ENCODE measurements around the genes ZNF337, HM13 and ASXL1.

GRCh38 chr20:25695630-25696417 is 829 bp downstream of the ZNF337 start:
- PRO-cap, 6 experiments = peak in 2 of 6 experiments; most common plus-strand start chr20:25696105 (in 2)
- RAMPAGE, long total RNA, 2 experiments = no peak in any of the 2 experiments
- RRBS = 0% methylated on average over 4 of the region's 32 CpGs

GRCh38 chr20:25696418-25697255 is at the start of gene ZNF337:
TSS of gene ZNF337 (minus strand) at chr20:25696853.
- PRO-cap, 6 experiments = peak in 6 of 6 experiments; most common plus-strand start chr20:25696623 (in 6); most common minus-strand start chr20:25696537 (in 4)
- RAMPAGE, long total RNA, 2 experiments = start-site peak on the plus strand in 2 of 2 experiments, at chr20:25697029-25697095 at its widest, 7 to 21 reads per replicate
- RRBS = 1% methylated on average over 54 of the region's 80 CpGs

DNA sequence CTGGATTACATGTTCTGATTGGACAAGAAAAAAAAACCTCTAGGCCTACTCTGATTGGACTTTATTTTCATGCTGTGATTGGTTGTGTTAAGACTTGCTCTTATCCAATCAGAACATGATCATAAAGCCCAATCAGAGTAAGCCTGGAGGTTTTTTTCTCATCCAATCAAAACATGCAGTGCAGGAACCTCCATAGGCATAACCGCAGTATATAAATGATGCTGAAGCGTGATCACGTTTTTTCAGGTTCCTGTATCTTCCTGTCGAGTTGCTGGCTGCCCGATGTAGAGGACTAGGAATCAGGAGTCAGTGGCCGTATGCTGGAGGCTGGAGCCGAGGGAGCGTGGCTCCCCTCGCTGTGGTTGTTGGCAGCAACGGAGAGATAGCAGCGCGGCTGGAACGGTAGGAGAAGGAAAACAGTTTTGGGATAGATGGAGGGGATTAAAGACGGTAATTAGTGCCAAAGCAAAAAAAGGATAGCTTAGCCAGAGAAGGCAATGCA is 439.2 kb upstream of the ZNF337 start:
- PRO-cap, 6 experiments = no peak in any of the 6 experiments
- RAMPAGE, long total RNA, 2 experiments = no peak in any of the 2 experiments
- RRBS = no CpG with 5 or more reads among the region's 14 CpGs

GRCh38 chr20:29489132-29489459 is 1768.4 kb upstream of the DEFB115 start:
- PRO-cap, 6 experiments = no peak in any of the 6 experiments
- RAMPAGE, long total RNA, 2 experiments = no peak in any of the 2 experiments
- RRBS = no CpG with 5 or more reads among the region's 1 CpG

- PRO-cap, 6 experiments = no peak in any of the 6 experiments
- RAMPAGE, long total RNA, 2 experiments = no peak in any of the 2 experiments
- RRBS = no CpG with 5 or more reads among the region's 21 CpGs
These were observed 757.4 kb upstream of the DEFB115 start for GRCh38 chr20:30500034-30500510.

DNA sequence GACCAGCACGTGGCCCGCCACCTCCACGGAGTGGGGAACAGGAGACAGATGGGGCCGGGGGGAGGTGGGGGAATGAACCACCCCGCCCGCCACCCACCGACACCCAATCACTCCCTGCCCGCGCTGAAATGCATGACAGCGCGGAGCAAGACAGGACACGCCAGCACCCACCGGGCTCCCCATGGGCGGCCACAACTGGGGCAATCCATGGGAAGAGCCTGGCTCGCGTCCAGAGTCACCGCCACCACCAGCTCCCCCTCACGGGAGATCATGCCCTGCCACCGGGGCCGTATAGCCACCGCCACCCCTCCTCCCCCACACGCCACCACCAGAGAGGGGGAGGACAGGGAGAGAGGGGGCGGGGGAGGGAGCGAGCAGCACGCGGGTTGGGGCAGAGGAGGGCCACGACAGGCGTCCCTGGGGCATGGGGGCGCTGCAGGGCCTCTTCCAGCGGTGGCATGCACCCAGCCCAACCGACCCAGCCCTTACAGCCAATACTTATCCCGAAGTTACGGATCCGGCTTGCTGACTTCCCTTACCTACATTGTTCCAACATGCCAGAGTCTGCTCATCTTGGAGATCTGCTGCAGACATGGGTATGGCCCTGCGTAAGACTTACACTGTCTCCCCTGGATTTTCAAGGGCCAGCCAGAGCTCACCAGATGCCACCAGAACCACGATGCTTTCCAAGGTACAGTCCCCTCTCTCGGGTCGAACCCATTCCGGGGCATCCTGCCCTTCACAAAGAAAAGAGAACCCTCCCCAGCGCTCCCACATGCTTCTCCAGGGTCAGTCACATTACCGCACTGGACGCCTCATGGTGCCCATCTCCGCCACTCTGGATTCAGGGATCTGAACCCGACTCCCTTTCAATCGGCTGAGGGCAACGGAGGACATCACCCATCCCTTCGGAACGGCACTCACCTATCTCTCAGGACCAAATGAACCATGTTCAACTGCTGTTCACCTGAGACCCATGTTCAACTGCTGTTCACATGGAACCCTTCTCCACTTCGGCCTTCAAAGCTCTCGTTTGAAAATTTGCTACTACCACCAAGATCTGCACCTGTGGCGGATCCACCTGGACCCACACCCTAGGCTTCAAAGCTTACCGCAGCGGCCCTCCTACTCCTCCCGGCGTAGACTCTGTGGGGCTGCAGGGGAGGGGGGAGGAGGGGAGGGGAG is 744.0 kb upstream of the DEFB115 start:
- PRO-cap, 6 experiments = peak in 4 of 6 experiments; most common minus-strand start position 546 of the sequence (in 3)
- RAMPAGE, long total RNA, 2 experiments = no peak in any of the 2 experiments
- RRBS = no CpG with 5 or more reads among the region's 55 CpGs

GRCh38 chr20:31514176-31515406 is at the start of gene HM13:
TSS of gene HM13 (plus strand) at chr20:31514442.
- PRO-cap, 6 experiments = peak in 6 of 6 experiments; most common plus-strand start chr20:31514514 (in 4); most common minus-strand start chr20:31514342 (in 3)
- RAMPAGE, long total RNA, 2 experiments = start-site peak on the plus strand in 2 of 2 experiments, at chr20:31514457-31514479 at its widest, 100 to 132 reads per replicate
- RRBS = 1% methylated on average over 22 of the region's 88 CpGs

DNA sequence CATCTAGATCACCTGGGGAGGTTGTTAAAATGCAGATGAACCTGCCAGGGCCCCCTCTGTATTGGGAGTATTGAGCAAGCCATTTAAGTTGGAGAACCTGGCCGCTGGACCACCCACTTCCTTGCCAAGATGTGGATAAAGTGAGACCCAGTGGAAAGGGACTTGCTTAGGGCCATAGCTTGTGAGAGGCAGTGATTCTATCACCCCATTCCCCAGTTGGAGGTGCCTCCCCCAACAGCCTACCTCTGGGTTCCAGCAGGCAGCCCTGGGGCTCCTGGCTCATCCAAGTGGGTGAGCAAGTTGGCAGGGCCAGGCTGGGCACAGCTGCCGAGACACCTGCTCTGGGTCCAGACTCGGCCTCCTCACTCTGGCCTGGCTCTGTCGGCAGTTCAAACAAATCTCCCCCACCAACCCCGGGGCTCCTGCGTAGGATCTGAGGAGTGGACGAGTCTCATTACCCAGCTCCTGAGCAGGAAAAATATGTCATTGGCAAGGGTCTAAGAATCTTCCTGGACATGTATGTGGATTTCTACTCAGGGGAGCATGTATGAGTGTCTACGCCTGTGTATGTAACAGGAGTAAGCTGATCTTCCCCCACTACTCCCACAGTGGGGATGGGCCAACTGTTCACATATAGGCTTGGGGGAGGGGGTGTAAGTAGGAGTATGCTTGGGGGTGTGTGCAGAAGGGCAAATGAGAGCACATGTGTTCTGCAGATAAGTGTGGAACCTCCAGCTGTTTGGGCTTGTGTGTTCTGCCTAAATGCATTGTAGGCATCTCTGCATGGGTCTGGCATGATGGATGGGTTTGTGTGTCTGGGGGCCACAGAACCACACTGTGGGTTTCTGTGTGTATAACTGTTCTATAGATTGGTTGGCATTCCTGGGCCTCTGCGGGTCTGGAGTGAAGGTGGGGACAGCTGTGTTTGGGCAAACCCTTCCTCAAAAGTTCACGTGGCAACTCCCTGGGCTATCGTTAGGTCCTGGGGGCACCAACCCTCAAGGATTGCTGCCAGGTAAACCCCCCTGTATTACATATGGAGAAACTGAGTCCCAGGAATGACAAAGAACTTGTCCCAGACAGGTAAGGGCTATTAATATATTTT is 2.0 kb downstream of the ID1 start:
- PRO-cap, 6 experiments = peak in 5 of 6 experiments; most common plus-strand start position 207 of the sequence (in 2); most common minus-strand start position 605 of the sequence (in 2)
- RAMPAGE, long total RNA, 2 experiments = no peak in any of the 2 experiments
- RRBS = no CpG with 5 or more reads among the region's 11 CpGs

GRCh38 chr20:31662214-31662738 is 24.6 kb downstream of the COX4I2 start:
- PRO-cap, 6 experiments = peak in 2 of 6 experiments; most common plus-strand start chr20:31662359 (in 1); most common minus-strand start chr20:31662260 (in 1)
- RAMPAGE, long total RNA, 2 experiments = no peak in any of the 2 experiments
- RRBS = no CpG with 5 or more reads among the region's 5 CpGs

DNA sequence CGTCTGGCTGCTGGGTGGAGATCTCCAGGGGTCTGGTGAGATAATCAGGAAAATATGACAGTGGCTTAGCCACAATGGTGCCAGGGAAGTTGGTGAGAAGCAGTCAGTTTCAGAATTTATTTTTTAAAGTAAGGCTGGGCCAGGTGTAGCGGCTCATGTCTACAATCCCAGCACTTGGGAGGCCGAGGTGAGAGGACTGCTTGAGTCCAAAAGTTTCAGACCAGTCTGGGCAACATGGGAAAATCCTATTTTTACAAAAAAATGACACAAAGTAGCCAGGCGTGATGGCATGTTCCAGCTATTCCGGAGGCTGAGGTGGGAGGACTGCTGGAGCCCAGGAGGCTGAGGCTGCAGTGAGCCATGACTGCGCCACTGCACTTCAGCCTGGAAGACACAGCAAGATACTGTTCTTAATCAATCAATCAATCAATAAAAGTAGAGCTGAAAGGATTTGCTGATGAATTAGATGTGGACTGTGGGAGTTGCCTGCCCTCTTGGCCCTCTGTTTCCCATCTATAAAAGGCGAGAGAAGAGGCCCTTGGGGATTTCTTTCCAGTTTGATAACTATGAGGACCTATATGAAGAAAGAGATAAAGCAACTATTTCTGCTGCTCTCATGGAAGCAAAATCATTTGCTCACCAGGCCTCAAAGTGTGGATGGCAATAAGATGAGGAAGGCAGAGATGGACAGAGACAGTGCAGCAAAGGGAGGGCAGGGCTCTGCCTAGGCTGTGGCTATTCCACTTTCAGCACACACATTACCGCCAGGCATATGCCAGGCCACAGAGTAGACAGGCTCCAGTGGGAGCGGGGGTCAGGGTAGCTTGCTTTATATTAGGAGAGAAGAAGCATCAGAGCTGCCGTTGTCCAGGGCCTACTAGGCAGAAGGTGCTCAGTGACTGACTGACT is 41.2 kb downstream of the BCL2L1 start:
- PRO-cap, 6 experiments = no peak in any of the 6 experiments
- RAMPAGE, long total RNA, 2 experiments = no peak in any of the 2 experiments
- RRBS = no CpG with 5 or more reads among the region's 10 CpGs

DNA sequence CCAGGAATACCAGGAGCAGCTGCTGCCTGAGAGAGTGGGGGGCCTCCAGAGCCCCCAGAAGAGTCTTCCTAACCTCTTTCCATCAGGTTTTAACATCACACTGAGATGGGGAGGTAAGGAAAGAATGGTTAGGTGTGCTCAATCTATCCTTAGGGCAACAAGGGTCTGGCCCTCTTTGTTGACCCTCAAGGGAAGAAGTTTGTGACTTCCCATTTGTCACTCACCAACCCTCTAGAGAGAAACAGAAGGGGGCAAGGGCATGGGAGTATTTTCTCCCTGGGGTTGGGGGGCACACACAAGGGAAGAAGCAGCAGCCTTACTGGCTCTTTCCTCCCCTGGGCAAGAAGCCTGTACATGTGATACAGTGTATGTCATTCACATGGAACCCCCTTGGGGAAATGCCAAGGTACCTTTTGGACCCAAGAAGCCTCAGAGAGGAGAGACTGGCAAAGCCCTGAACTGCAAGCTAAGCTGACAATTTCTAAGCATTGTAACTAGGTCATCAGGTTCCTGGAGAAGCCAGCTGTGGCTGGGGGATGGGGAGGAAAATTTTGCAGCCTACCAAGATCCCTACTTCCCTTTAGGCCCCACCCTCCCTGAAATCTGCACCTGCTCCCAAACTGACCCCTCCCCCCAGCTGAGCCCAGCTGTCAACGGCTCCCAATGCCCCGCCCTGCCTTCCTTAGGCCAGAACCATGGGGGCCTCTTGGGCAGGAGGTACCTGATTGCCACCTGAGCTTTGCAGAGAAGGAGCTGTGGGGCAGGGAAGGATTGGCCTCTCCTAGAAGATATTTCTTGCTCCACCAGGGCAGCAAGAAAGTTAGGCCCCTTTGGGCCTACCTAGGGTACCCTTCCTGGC is 14.5 kb downstream of the BCL2L1 start:
- PRO-cap, 6 experiments = peak in 1 of 6 experiments; most common minus-strand start position 473 of the sequence (in 1)
- RAMPAGE, long total RNA, 2 experiments = no peak in any of the 2 experiments
- RRBS = no CpG with 5 or more reads among the region's 2 CpGs

DNA sequence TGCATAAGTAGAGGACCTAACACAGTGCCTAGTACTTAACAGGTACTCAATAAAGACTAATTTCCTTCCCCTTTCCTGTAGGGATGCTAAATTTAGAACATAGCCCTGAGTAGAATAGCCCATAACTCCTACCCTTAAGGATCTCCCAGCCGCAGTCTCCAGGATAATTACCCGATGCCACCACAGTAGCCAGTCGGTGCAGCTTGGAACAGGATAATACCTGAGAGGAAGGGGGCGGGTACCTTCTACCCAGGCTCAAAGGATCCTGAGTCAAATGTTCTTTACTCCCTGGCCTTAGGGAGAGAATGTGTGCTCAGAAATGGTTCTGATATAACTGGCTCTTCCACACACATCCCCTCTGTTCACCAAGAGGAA is 3.5 kb downstream of the BCL2L1 start:
- PRO-cap, 6 experiments = peak in 2 of 6 experiments; most common plus-strand start position 152 of the sequence (in 2); most common minus-strand start position 9 of the sequence (in 1)
- RAMPAGE, long total RNA, 2 experiments = no peak in any of the 2 experiments
- RRBS = no CpG with 5 or more reads among the region's 4 CpGs

GRCh38 chr20:31967366-31967751 is 592 bp upstream of the XKR7 start:
- PRO-cap, 6 experiments = no peak in any of the 6 experiments
- RAMPAGE, long total RNA, 2 experiments = no peak in any of the 2 experiments
- RRBS = no CpG with 5 or more reads among the region's 6 CpGs

GRCh38 chr20:32052549-32053429 is 747 bp downstream of the HCK start:
- PRO-cap, 6 experiments = peak in 4 of 6 experiments; most common plus-strand start chr20:32053042 (in 1); most common minus-strand start chr20:32052782 (in 4)
- RAMPAGE, long total RNA, 2 experiments = no peak in any of the 2 experiments
- RRBS = 3% methylated on average over 12 of the region's 42 CpGs

- PRO-cap, 6 experiments = no peak in any of the 6 experiments
- RAMPAGE, long total RNA, 2 experiments = no peak in any of the 2 experiments
- RRBS = no CpG with 5 or more reads among the region's 2 CpGs
These were observed 1.8 kb downstream of the TM9SF4 start for GRCh38 chr20:32111299-32111755.

- PRO-cap, 6 experiments = no peak in any of the 6 experiments
- RAMPAGE, long total RNA, 2 experiments = no peak in any of the 2 experiments
- RRBS = 38% methylated on average over 1 of the region's 9 CpGs
These were observed 14.1 kb downstream of the PLAGL2 start for GRCh38 chr20:32193176-32194030.

GRCh38 chr20:32357923-32358375 is at the start of gene ASXL1:
TSS of gene ASXL1 (plus strand) at chr20:32358331.
- PRO-cap, 6 experiments = peak in 6 of 6 experiments; most common plus-strand start chr20:32358356 (in 6); most common minus-strand start chr20:32358159 (in 3)
- RAMPAGE, long total RNA, 2 experiments = no peak in any of the 2 experiments
- RRBS = under 1% methylated on average over 6 of the region's 37 CpGs

DNA sequence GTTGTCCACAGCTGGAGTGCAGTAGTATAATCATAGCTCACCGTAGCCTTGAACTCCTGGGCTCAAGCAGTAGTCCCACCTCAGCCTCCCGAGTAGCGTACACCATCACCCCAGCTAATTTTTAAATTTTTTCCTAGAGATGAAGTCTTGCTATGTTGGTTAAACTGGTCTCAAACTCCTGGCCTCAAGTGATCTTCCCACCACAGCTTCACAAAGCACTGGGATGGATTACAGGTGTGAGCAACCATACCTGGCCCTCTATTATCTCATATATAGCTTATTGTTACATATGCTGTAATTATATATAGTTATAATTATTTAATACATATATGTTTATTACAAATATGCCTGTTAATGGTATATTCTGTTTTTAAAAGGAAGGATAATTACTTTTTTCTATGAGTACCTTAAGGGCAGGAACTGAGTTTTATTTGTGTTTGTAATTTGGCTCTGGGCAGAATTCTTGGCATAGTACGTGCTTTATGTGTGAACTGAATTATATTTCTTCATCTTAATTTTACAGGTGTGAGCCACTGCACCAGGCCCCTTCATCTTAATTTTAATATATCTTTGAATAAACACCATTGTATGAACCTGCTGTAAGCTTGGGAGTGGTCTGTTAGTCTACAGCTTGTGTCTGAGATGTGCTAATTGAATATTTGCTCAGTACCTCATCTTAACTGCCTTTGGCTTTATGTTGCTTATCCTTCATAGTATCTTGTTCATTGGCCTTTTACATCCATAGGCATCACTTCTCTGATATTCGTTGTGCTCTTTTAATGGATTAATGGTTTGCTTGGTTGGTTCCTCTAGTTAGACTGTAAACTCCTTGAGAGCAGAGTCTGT is 13.7 kb downstream of the ASXL1 start:
- PRO-cap, 6 experiments = no peak in any of the 6 experiments
- RAMPAGE, long total RNA, 2 experiments = no peak in any of the 2 experiments
- RRBS = no CpG with 5 or more reads among the region's 5 CpGs

DNA sequence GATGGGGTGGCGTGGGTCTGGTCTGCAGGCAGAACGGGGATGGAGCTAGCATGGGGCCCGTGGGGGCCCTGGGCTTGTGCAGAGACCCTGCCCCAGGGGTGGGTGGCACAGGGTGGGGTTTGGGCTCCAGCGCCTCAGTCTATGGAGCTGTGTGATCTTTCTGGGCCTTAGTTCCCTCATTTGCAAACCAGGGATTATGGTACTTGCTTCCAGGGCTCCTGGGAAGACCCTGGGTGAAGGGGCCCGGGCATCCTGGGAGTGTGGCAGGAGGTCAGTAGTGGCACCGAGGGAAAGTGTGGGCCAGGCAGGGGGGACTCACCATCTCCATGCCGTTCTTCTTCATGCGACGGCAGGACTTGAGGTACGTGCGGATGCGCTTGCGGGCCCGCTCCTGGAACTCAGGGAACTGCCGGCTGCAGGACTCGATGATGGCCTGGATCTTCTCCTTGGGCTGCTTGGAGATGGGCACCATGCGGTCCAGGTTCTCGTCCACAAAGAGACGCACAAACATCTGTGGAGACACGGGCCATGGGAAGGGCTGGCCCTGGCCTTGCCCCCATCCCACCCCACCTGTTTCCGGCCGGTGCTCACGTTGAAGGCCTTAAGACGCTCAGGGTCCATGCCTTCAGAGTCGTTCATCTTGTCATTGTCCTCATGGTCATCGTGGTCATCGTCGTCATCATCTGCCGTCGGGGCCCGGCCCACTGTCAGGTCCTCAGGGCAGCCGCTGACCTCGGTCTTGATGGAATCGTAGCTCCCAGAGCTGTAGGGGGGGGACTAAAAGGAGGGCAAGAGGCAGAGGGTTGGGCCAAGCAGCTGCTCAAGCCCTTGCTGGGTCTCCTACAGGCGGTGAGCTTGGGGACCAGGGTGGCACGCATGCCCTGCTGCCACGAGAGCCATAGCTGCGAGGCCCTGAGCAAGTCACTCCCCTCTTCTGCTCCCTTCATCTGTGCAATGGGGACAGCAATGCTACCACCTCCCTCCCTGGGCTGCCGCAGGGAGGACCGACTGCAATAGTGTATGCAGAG is 95.2 kb downstream of the ASXL1 start:
- PRO-cap, 6 experiments = no peak in any of the 6 experiments
- RAMPAGE, long total RNA, 2 experiments = no peak in any of the 2 experiments
- RRBS = no CpG with 5 or more reads among the region's 40 CpGs

DNA sequence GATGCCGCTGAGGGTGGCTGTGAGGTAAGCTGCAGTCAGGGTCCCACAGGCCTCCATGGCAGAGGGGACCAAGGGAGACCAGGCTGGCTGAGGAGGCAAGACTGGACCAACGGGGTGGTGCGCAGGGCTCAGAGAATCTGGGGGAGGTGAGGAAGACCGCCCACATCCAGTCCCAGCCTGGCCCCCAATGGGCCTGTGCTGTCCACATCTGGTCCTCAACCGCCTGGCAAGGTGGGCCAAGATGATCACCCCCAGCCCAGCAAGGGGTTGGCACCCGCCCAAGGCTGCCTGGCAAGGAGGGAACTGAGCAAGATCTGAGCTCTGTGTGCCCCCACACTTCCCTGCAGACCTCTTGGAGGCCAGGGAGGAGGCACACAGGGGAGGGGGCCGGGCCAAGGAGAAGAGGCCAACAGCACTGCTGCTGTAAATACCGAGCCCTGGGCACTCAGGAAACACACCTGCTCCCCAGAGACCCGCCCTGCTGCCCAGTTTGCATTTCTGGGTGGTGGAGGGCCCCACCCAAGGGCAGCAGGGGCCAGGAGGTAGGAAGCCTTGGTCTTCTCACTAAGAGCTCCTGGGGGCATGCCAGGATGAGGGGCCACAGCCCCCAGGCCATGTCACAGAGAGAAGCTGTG is 109.5 kb downstream of the ASXL1 start:
- PRO-cap, 6 experiments = no peak in any of the 6 experiments
- RAMPAGE, long total RNA, 2 experiments = no peak in any of the 2 experiments
- RRBS = no CpG with 5 or more reads among the region's 9 CpGs